Occipital lobe (tissue), 2 donors: ENCODE data around the gene TINAGL1.

GRCh38 chr1:29122596-29123407 lies 901 bp downstream of the TMEM200B start:
- RAMPAGE, long total RNA: no peak

DNA sequence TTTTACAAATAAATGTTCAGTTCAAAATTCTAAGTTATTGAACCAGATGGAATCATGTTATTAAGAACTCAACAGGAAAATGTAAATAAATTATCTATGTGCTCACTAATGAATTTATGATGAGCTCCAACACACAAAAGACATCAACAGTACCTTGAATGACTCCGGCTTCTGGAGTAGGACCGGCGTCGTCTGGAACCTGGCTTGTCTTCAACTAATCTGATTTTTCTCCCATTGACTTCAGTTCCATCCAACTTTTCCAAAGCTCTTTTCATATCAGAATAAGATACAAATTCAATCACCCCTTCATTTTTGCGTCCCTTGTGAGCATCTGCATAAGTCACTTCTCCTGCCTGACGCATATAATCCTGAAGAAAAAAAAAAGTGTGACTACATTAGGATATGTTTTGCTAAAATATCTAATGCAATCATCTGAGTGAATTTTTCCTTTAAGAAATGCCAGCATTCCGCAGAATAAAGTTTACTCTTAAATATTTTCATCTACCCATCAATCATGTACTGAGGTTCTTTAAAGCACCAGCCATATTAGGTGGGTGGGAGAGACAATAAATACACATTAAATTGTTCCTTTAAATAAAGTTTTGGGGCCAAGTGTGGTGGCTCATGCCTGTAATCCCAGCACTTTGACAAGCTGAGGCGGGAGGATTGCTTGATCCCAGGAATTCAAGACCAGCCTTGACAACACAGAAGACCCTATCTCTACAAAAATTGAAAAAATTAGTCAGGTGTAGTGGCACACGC lies 27.0 kb downstream of the SRSF4 start:
- RAMPAGE, long total RNA: no peak

- RAMPAGE, long total RNA: no peak
Measured at GRCh38 chr1:29258697-29259248, 22.5 kb downstream of the PTPRU start.

DNA sequence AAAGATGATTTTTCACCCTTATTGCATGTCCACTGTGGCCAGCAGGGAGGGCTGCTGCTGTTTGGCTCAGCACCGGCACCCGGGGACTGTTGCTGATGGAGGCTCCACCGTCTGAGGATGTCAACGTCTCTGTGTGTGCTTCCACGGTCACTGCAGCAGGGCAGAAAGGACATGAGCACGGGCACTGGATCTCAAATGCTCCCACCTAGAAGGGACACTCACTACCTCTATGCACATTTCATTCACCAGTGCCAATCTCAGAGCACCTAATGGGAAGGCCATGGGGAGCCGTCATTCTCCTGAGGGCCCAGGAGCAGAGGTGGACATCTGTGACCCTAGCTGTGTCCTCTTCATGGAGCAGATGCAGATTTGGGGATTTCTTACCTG lies 599.6 kb downstream of the PTPRU start:
- RAMPAGE, long total RNA: no peak

- RAMPAGE, long total RNA: no peak
Measured at GRCh38 chr1:30013140-30013391, 710.3 kb downstream of the MATN1 start.

GRCh38 chr1:30083820-30084426 lies 639.5 kb downstream of the MATN1 start:
- RAMPAGE, long total RNA: no peak

DNA sequence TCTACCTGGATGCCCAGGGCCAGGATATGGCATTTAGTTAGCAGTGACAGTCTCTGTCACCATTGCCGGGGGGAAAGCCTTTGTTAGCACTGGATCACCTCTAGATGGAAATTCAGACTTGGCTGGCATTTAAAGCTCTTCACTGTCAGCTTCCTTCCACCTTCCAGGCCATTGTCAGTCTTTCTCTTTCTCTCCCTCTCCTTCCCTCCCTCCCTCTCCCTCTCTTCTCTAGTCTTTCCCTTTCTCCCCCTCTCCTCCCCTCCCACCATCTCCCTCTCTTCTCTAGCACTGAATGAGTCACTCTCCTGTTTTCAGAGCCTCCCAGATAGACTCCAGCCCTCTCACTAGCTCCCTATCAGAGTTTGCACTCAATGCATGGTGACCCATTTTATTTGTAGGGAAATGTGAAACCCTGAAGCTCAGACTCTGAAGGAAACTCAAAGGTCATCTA lies 4.3 kb upstream of the MATN1 start:
- RAMPAGE, long total RNA: no peak

GRCh38 chr1:30780622-30780980 lies 23.0 kb upstream of the LAPTM5 start:
- RAMPAGE, long total RNA: no peak

DNA sequence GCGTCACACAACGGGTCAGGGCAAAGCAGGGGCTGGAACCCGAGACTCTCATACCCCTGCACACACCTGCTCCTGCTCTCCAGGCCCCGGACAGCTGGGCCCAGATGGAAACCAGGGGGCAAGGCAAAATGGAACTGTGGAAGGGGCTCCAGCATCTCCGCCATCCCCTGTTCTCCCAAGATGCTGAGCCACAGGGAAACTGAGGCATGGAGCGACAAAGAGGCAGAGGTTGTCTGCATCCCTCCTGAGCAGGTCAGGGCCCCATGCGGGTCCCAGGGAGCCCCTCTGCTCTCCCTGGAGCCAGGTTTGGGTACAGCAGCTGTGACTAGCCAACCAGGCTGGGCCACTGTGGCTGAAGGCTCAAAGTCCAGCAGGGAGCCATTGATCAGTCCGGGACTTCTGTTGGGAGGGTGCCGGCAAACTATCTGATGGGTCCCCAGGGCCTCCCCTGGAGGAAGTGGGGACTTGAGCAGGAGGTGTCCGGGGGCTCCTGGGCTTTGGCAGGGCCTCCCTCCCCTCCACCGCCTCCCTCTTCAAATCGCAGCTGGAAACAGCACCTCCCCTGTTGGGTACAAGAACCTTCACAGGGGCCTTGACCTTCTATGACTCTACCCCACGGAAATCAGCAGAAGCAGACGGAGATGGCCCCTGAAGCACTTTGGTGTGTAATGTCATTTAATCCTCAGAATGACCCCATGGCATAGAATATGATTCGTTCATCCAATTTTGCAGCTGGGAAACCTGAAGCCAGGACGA lies 25.4 kb upstream of the LAPTM5 start:
- RAMPAGE, long total RNA: no peak

GRCh38 chr1:30913642-30914099 lies 5.1 kb upstream of the SDC3 start:
- RAMPAGE, long total RNA: no peak

- RAMPAGE, long total RNA: no peak
Measured at GRCh38 chr1:31046905-31047495, 18.5 kb downstream of the PUM1 start.

DNA sequence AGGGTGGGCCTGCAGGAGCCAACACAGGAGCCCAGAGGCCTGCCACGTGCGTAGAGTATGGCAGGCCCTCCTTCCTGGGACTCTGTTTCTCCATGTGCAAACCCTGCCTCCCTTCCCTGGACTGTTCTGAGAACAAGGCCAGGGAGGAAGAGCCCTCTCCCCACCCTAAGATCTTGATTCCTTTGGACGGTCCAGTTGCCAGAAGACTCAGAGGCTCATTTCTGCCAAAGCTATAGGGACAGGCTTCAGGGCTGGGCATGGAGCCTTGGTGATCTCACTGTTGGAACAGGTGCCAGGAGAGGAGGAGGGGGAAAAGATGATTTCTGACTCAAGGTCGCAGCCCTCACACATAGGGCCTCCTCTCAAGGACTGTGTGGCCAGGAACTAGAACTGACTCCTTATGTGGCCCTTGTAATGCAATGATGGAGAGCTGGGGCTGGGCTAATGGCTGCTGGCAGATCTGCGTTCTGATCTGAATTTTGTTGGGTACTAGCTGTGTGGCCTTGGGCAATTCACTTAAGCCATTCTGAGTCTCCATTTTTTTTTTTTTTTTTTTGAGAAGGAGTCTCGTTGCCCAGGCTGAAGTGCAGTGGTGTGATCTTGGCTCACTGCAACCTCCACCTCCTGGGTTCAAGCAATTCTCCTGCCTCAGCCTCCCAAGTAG lies 2.0 kb upstream of the FABP3 start:
- RAMPAGE, long total RNA: no peak

DNA sequence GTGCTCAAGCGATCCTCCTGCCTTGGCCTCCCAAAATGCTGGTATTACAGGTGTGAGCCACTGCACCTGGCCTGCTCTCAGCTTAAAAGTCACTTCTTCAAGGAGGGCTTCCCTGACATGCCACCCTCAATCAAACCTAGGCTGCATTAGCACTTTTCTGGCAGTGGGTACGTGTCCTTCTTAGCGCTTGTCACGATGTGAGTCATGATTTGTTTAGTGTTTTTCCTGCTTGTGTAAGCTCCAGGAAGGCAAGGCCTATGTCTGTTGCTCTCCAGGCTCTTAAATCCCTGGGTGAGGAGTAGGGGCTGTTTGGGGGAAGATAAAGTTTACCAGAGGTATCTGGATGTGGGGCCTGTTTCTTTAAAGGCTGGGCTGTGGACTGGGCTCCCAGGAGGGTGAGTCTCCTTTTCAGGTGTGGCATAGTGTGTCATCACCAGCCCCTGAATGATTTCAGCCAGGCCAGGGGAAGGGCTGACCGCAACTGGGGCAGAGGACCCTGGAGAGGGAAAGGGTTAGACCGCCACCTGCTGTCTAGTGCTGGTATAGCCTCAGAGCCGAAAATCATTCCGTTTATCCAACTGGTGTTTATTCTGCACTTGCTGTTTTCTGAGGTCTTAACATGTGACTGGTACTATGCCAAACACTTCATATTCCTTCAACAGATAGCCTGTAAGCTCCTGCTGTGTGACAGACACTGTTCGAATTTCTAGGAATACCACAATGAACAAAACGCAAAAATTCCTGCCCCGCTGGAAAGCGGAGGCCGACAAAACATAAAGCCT lies 9.6 kb downstream of the SERINC2 start:
- RAMPAGE, long total RNA: no peak

- RAMPAGE, long total RNA: no peak
Measured at GRCh38 chr1:31476950-31477342, 63.9 kb downstream of the SERINC2 start.

- RAMPAGE, long total RNA: no peak
Measured at GRCh38 chr1:31501269-31501692, 75.0 kb upstream of the TINAGL1 start.

DNA sequence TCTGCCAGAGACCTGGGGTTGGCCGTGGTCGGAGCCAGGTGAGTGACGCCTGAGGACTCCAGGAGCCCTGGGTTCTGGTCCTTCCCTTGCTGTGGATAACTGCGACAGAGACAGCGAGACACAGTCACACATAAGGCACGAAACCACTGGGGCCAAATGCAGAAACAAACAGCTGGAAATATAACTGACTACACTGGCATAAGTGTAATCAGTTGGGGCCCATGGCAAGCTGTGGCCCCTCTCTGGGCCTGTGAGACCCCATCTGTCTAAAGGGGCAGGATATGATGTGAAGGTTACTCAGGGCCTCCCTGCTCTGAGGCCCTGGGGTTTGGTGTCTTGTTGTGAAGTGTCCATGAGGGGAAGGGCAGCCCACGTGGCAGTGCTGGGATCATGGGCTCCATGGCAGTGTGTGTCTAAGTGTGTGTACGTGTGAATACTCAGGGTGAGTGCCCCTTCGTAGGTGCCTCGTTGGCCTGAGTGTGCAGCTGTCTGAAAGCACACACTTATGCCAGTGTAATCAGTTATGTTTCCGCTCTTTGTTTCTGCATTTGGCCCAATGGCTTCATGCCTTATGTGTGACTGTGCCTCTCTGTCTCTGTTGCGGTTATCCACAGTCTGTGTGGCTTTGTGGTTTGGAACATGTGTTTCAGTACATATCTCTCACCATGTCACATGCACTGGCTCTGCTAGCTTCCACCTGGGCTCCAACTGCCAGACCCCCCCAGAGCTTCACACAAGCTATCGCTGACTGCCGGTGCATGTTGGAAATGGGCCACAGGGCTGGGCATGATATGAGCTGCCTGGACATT lies 70.6 kb upstream of the TINAGL1 start:
- RAMPAGE, long total RNA: no peak

GRCh38 chr1:31576142-31576633 lies at the start of gene TINAGL1:
TINAGL1 (plus strand) TSS chr1:31576515.
- RAMPAGE, long total RNA: start-site peak on the plus strand at chr1:31576509-31576544, 14 and 47 reads in 2 replicates

DNA sequence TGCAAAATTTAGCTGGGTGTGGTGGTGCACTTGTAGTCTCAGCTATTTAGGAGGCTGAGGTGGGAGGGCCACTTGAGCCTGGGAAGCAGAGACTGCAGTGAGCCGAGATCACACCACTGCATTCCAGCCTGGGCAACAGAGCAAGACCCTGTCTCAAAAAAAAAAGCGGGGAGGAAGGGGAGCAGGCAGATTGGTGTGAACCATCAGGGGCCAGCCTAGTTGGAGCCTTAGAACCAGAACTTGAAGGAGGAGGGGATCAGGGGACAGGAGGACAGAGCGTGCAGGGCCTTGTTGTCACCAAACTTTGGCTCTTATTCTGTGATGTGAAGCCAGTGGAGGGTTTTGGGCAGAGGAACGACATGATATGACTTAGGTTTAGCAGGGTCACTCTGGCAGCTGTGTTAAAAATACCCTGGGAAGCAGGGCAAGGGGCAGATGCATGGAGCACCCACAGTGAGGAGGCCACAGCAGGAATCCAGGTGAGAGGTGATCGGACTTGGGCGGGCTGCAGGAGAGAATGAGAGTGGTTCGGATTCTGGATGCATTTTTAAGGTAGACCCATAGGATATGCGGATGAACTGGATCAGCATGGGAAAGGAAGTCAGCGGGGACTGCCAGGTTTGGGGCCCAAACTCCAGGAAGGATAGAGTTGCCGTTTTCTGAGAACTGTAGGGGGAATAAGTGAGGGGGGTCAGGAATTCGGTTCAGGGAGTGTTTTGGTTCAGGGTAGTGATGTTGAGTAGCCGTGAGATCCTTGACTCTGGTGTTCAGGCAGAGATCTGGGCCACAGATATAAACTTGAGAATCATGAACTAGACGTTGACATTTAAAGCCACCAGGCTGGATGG lies 6.1 kb downstream of the TINAGL1 start:
- RAMPAGE, long total RNA: no peak

DNA sequence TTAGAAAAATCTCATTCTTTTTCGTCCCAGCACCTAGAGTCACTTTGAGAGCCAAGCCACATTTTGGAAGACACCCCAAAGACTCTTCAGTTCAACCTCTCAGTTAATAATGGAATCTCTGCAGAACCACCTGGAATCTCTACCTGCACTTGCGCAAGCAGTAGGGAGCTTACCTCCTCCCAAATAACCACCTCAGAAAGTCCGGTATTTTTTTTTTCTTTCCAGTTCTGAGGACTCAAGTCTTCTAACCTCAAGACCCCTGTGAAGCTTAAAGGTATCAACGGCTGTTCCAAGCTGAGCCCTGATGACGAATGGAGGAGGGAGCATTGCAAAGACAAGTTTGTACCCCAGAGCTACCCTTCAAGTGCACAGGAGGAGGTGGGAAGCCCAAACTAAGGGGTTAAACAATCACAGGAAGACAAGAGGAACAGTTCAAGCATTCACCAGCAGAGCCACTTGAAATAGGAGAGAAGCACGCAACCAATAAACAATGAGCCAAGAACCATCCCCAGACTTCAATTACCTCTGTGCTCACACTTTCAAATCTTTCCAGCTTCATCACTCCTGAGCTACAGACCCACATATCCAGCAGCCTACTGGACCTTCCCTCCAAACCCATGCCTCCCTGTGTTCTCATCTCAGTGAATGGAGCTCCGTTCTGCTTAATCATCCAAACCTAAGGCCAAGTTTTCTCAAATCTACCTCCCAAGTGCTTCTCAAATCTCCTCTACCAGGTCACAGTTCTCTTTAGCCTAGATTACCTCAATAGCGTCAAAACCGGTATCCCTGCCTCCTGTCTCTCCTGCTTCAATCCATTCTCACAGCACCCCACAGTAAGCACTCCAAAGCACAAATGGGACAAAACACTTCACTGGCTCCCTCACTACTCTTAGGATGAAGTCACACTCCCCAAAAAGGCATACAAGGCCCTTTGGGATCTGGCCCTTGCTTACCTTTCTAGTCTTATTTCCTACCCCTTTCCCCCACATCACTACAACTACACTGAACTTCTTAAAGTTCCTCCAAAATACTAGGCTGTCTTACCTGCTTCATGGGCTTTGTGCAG lies 3.8 kb downstream of the PEF1 start:
- RAMPAGE, long total RNA: no peak

- RAMPAGE, long total RNA: no peak
Measured at GRCh38 chr1:31695780-31696662, 7.8 kb downstream of the COL16A1 start.